ENCODE measurements around a stretch of chr11.

- PRO-cap, result no peak
- RAMPAGE, long total RNA, 2 experiments, result start-site peak on the plus strand in 1 of 2 experiments, at chr11:120468519-120469379 at its widest, 42 reads per replicate
Measured at GRCh38 chr11:120468791-120469687, 42.5 kb upstream of the GRIK4 start.

GRCh38 chr11:120476601-120476902, 35.0 kb upstream of the GRIK4 start:
- PRO-cap, result no peak
- RAMPAGE, long total RNA, 2 experiments, result no peak in any of the 2 experiments

- PRO-cap, result no peak
- RAMPAGE, long total RNA, 2 experiments, result no peak in any of the 2 experiments
Measured at GRCh38 chr11:120476920-120477811, 34.4 kb upstream of the GRIK4 start.

GRCh38 chr11:120839857-120840107, 184.1 kb upstream of the TBCEL start:
- PRO-cap, result no peak
- RAMPAGE, long total RNA, 2 experiments, result no peak in any of the 2 experiments

DNA sequence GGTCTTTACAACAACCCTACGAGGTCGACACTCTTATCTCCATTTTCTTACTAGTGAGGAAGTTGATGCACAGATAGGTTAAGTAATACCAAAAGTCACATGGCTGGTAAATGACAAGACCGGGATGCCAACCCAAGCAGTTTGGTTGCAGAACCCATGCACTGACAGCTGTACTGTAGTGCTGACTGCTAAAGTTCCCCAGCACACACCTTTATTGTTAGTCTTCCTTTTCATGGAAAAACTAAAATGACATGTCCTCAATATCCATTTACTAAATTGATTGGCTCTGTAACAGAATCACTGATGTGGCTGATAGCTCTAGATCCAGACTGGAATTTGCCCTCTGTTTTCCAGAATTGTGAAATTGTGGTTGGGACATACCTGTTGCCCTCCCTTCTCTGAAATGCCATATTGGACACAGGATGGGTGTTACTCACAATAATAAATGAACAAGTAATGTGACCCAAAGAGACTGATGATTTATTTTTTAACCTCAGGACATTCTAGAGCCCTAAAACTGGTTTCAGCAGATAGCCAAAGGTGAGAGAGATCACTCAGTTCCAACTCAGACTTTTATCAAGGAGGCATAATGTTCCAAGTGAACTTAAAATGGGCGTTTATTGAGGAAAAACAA, 9.3 kb upstream of the TECTA start:
- PRO-cap, result no peak
- RAMPAGE, long total RNA, 2 experiments, result no peak in any of the 2 experiments

GRCh38 chr11:121293763-121294278, 1.2 kb downstream of the SC5D start:
- PRO-cap, result no peak
- RAMPAGE, long total RNA, 2 experiments, result no peak in any of the 2 experiments

- PRO-cap, result no peak
- RAMPAGE, long total RNA, 2 experiments, result no peak in any of the 2 experiments
Measured at GRCh38 chr11:121367323-121367931, 74.9 kb downstream of the SC5D start.

DNA sequence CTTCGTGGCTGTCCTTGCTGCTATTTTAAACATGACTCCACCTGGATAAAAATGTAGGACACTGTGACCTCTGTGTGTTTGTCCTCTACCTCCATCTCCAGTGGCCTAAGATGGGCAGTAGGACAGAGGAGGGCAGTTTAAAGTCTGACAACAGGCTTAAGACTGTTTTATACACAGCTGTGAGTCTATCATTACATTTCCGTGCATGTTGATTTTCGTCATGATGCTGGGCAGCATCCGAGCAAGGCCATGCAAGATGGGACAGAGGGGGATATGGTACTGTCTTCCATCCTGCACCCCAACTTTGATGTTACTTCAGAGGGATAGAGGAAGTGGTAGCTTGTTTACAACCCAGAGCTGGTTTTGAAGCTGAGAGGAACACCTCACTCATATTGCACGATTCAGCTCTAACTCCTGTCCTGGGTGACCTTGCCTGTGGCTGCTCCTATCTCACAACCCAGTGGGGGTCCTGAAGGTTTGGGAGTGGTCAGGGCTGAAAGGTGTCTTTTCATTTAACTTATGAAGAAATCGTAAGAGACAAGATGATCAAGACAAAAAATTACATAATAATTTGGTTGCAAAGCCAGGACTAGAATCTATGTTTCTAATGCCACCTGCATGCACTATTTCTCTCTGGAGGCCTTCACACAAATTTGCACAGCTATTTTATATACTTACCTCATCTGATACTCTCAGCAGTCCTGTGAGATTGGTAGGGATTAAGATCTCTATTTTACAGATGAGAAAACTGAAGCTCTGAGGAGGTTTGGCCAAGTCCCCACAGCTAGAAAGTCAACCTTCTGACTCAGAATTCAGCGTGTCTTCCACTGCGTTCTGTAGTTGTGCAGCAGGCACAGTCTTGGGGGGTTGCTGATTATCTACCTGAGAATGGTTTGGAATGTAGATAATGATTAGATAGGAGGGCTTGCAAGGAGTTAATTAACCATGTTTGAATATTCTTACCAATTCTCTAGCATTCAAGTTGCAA, 2.8 kb upstream of the SORL1 start:
- PRO-cap, result no peak
- RAMPAGE, long total RNA, 2 experiments, result no peak in any of the 2 experiments

DNA sequence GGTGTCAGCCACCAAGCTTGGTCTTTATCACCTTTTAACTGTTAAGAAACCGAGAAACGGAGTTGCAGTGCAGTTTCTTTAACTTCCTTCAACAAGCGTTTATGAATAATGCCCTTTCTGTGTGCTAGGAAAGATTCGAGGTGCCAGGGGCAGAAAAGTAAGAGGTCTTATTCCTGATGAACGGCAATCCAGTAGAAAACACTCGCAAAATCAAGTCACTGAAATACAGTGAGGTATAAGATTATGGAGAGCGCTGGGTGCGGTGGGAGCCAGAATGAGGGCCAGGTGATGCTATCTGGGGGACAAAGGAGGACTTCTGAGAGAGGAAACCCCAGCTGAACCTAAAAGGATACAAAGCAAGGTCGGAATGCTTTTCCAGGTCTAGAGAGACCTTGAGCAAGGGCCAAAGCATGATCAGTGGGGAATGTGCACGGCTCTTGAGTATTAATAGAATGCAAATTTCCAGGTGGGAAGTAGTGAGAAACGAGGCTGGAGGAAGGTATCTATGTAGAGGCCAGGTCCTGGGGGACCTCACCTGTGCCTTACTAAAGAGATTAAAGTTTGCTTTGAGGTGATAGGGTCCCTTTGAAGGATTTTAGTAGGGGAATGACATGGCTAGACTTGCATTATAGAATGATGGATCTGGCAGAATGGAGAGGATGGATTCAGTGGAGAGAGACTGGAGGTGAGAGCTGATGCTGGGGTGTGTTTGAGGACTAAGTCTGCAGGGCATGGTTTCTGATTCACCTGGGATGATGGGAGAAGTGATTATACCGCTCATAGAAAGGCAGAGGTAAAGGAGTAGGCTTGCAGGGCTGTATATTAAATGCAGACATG, 84.8 kb downstream of the SORL1 start:
- PRO-cap, result no peak
- RAMPAGE, long total RNA, 2 experiments, result no peak in any of the 2 experiments

DNA sequence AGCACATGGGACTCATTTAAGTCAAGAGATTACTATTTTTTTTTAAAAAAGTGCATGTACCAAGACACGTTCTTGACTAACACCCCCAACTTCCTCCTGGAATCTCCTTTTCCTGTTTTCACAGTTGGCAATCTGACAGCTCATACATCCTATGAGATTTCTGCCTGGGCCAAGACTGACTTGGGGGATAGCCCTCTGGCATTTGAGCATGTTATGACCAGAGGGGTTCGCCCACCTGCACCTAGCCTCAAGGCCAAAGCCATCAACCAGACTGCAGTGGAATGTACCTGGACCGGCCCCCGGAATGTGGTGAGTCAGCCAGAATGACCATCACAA, 162.6 kb downstream of the SORL1 start:
- PRO-cap, result no peak
- RAMPAGE, long total RNA, 2 experiments, result no peak in any of the 2 experiments

GRCh38 chr11:121632598-121633700, 180.8 kb downstream of the SORL1 start:
- PRO-cap, result no peak
- RAMPAGE, long total RNA, 2 experiments, result no peak in any of the 2 experiments

DNA sequence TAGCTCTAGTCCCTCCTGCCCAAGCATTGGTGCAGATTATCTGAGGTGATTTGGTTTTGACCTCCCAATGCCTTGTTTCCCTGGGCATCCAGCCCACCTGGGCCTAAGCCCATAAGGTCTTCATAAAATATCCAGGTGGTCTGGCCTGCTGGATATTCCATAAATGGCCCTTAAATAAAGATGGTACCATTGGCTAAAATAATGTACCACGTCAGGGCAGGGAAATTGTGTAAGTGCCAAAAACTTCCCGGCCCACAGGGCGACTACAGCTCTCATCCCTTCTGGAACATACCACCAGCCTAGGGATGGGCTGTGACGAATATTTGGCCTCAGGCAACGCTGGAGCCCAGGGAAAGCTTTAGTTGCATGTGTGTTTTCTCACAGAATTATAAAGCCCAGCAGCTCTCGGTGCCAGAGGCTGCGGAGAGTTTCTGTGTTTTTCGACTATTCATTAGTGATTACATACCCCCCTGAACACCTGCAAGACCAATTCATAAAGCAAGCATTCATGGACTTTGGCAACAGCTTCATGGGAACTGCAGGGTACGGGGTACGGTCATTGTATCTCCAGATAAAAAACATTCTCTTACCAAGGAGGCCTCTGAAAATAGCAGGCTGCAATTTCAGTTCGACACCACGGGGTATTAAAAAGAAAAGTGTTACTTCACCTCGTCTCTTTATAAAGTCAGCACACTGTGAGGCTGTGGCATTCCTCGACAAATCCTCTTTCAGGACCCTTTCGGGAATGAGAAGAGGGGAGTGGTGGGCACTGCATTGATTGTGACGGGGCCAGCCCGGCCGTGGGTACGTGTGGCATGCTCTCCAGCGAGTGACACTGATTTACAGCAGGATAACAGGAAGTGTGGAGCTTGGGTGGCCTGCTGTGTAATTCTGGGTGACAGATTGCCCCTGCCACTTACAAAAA, 244.1 kb downstream of the SORL1 start:
- PRO-cap, result no peak
- RAMPAGE, long total RNA, 2 experiments, result no peak in any of the 2 experiments

GRCh38 chr11:121929559-121930674, 186.1 kb downstream of the BLID start:
- PRO-cap, result no peak
- RAMPAGE, long total RNA, 2 experiments, result no peak in any of the 2 experiments

DNA sequence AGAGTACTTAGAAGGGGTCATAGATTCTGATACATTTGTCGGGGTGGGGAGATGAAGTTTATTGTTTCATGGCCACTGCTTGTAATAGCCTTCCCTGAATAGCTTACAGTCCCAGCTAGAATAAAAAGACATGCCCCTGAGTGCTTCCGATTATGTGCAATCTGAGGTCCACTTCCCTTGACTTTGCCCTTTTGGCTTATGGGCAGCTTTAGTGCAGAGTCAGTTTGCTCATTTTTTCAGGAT, 184.2 kb downstream of the BLID start:
- PRO-cap, result no peak
- RAMPAGE, long total RNA, 2 experiments, result no peak in any of the 2 experiments

DNA sequence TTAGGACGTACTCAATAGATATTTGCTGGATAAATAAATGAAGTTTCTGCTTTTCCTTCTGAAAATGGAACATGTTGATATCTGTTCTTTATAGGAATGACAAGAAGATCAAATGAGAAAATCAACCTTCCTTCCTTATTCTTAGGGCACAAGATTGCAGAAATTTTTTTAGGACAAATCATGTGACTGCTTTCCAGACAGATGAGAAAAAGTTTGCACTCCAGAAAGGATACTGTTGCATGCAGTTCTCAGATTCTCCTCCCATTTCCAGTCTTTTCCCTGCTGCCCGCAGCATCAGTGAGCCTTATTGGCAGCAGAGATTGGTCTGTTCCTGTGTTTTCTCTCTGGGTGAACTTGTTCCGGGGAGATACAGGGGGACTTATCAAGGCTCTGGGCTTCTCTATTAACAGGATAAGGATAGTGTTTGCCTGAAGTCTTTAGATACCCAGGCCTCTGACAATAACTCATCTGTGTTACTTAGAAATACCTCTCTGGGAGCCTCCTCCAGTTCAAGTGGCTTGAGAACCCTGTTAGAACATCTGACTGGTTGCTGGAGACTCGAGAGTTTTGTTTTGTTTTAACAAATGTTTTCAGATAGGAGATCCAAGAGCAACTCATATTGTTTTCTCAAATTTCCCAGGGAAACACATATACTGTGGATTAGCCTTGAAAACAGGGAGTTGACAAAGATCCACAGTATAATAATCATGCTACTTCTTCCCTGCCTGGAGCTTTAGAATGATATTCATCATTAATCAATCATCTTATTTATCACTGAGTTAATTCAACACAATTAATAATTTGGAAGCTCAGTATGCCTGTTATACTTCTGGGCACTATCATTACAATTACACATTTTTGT, 154.6 kb downstream of the BLID start:
- PRO-cap, result no peak
- RAMPAGE, long total RNA, 2 experiments, result no peak in any of the 2 experiments

DNA sequence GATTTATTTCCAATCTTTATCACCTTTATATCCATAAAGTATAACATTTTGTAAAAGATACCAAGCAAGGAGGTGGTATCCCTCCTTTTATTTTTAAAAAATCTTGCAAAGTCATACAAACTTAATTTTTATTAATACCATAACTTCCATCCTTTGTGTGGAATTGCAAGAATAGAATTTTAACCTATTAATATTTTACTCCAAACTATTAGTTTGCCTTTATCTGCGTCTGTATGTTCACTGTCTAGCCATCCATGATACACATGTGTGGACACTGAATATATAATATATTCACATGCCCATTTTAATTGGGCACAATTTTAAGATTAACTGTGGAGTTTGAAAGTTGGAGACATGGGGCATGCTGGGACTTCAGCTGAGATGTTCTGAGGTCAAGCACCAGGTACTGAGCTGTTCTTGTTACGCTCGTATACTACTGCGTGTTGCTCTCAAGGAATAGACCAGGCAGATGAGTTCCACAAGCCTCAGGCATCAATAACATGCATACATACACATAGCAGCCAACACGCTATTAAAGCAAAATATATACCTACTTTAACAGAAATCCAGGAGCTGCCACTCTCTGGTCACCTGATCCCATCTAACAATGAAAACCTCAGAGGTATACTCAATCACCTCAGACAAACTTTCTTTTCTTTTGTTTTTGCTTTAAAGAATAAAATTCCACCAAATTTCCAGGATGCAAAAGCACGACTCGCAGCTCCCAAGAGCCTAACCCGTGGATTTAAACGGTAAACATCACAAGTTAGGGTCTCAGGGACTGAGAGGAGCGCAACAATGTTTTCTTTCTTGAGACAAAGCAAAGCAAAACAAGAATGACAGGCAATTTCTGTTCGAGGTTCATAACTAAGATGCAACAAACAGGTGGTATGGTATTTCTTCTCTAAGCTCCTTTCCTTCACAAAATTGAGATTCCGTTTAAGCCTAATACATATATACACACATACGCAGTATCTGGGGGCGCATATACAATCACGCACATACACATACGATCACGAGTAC, 16.7 kb downstream of the BLID start:
- PRO-cap, result no peak
- RAMPAGE, long total RNA, 2 experiments, result no peak in any of the 2 experiments

DNA sequence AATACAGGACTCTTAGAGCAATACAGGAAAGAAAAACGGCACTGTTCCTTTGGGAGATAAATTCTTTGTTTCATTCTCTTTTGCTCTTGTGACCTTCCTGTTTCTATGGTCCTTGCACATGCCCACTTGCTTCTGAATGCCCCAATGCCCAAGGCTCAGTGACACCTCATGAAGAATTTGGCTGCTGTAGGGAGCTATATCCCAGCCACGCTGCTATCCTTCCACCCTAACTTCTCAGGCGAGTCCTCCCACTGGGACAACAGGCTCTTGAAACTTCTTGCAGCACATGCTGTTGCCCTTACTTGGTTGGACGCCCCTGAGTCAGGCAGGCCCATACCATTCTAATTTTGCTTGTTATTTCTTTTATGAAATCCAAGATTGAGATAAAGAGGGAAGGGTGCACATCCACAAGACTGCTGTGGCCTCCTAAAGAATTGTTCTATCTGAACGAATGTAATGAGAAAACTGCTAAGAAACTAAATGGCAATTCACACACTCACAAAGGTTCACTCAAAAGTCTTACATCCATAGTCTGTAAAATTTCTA, 57.6 kb upstream of the BLID start:
- PRO-cap, result no peak
- RAMPAGE, long total RNA, 2 experiments, result no peak in any of the 2 experiments

GRCh38 chr11:122215342-122215739, 99.3 kb upstream of the BLID start:
- PRO-cap, result no peak
- RAMPAGE, long total RNA, 2 experiments, result no peak in any of the 2 experiments

GRCh38 chr11:122305406-122305831, 189.4 kb upstream of the BLID start:
- PRO-cap, result no peak
- RAMPAGE, long total RNA, 2 experiments, result no peak in any of the 2 experiments

DNA sequence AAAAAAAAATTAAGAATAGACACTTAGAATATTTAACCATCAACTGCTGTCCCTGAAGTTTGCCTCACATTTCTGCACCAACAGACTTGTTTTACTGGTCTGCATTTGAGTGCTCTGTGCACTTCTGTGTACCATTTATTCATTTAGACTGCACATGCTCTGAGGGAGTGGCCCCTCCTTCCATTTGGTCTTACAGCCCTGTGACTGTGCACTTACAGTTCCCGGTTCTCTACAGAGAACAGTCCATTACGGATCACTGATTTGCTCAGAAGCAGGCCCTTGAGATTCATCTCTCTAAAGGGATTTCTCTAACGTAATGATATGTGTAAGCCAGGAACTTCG, 247.2 kb upstream of the BLID start:
- PRO-cap, result no peak
- RAMPAGE, long total RNA, 2 experiments, result no peak in any of the 2 experiments

Measured in lower leg skin (tissue), 2 donors.